Mononuclear cell (primary cell): ENCODE measurements around the gene NOX3.

GRCh38 chr6:154448540-154449308 is 61.8 kb downstream of the CNKSR3 start:
- RRBS: no CpG with 5 or more reads among the region's 10 CpGs

DNA sequence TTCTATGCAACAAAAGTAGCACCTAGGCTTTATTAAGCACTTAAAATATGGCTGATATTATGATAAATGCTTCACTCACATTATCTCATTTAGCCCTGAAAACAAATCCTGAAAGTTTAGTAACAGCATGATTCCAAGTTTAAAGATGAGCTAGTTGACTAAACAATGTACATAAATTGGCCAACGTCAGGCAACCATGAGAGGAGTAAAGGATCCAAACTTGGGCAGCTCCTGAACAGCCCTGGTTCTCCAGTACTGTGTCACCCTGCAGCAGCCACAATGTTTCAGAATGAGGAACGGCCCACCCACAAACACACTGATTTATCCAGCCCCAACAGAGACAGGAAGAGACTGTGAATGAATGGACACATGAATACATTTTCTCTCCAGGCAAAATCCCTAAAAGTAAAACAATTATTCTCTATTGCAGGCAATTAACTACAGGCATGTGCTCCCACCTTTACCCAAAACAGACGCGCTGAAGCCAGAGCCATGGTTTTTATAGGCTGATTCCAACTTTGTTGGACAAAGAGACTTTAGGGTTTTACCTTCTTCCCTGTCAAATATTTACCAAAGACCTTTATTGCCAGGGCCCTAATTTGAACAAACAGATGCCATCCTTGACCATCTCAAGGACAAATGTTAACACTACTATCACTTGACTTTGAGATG is 23.1 kb downstream of the CNKSR3 start:
- RRBS: no CpG with 5 or more reads among the region's 4 CpGs

- RRBS: 4% methylated on average over 8 of the region's 26 CpGs
These were observed 1.2 kb downstream of the CNKSR3 start for GRCh38 chr6:154509298-154509715.

GRCh38 chr6:154515595-154516387 is 5.3 kb upstream of the CNKSR3 start:
- RRBS: no CpG with 5 or more reads among the region's 7 CpGs

- RRBS: no CpG with 5 or more reads among the region's 5 CpGs
These were observed 64.8 kb downstream of the SCAF8 start for GRCh38 chr6:154797877-154798489.

DNA sequence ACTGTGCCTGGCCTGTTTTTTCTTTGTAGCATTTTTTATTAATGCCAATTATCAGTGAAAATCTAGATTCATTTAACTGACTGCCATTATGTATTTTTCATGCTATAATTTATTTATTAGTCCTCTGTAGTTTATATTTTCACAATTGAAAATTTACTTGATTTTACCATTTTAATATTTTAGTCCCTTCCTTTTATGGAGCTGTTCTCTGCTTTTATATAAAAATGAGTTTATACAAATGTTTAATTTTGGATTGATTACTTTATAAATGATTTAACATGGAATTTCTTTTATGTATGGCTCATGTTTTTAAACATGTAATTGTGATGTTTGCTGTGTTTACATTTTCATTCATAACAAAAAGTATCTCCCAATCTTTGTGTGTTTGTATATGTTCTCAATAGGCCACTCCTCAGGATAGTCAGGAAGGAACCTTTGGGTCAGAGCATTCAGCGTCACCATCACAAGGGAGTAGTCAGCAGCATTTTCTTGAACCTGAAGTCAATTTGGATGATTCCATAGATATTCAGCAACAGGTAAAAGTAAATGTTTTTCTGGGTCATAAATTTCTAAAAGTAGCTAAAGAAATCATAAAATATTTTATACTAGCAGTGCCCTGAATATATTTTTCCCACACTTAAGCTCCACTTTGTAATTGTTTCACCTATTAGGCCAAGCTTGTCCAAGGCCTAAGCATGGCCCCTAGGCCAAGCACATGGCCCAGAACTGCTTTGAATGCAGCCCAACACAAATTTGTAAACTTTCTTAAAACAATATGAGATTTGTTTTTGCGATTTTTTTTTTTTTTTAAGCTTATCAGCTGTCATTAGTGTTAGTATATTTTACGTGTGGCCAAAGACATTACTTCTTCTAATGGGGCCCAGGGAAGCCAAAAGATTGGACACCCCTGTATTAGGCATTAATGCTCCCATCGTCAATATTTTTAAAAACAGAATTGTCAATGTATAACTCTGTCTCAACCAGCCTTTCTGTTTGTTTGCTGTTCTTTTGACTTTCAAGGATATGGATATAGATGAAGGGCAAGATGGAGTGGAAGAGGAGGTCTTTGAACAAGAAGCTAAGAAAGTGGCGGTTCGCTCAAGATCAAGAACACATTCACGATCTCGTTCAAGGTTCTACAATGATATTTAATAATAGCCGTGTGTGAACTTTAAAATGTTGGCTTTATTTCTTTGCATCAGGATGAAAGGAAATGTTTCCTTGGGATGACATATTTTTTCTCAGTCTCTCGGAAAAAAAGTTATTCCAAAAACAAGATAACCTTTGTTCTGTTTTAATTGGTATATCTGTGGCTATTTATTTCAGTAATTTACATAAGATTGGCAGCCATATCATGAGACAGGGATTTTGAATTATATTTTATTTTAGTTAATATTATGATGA is 75.0 kb downstream of the SCAF8 start:
- RRBS: no CpG with 5 or more reads among the region's 10 CpGs

DNA sequence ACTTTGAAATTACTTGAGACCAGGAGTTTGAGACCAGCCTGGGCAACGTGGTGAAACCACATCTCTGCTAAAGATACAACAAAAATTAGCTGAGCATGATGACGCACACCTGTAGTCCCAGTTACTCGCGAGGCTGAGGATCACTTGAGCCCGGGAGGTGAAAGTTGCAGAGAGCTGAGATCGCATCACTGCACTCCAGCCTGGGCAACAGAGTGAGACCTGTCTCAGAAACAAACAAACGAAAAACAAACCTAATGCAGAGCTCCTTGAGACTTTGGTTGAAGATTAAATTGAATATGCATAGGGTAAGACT is 80.8 kb downstream of the SCAF8 start:
- RRBS: no CpG with 5 or more reads among the region's 7 CpGs

DNA sequence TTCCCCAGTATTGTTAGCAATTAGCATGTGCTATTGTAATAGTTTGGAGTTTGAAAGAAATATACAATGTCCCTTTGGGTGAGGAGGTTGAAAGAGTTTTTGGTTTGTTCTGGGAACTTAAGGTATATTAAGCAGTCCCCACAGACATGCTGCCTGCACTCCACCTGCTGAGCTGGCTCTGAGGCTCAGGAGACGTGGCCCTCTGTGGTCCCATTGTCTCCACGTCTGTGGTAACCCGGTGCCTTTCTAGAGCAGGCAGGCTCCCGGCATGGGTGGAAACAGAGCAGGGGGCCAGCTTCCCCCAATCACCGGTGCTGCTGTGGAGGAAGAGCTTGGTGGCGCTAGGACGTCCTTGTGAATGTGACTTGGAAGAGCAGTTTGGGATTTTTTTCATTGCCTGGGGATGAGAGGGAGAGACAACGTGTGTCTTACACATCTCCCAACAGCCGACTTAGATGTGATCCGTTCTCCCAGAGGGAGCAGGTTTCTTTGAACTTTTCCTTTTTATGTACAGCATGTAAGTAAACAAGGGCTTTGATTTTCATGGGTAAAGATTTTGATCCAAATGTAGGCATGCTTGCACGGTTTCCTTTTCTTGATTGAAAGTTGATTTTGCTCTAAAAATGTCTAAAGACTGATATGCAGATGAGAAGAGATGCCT is 47.1 kb upstream of the CLDN20 start:
- RRBS: no CpG with 5 or more reads among the region's 11 CpGs

GRCh38 chr6:155313961-155314384 is 311 bp downstream of the TFB1M start:
- RRBS: 1% methylated on average over 15 of the region's 25 CpGs

DNA sequence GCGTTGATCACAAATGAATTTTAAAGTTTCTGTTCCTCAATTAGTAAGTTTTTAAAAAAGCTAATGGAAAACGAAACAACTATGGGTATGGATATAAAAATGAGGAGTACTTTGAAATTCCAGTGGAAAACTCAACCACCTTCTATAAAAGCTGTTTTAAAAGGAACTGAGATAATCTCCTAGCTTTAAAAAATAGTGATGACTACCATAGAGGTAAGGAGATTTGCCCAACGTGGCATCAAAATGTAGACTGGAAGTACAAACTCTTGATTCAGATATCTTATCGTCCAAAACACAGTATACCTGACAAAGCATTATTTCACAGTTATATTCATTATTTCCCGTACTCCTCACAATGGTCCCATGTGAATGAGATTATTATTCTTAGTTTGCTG is 1.1 kb upstream of the TFB1M start:
- RRBS: no CpG with 5 or more reads among the region's 5 CpGs

DNA sequence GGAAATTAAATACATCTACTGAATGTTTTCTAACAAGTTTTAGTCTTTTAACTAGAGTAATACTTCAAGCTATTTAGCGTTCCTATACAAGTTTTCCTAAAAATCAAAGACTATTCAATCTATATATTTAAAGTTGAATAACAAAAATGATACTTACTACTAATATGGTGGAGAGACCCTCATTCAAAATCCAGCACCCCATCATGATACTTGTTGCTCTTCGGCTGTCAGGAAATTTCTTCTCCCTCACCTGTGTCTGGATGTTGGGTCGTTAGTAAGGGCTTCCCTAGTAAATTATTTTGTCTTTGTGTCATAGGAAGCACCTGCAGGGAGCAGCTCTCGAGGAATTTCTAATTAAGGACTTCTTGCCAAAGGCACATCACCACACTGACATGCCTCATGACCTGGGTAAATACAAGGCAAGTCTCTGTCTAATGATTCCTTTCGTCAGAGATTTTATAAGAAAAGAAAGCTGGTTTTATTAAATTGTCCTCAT is at the start of gene NOX3:
TSS of gene NOX3 (minus strand) at position 244 of the 496 bp plus-strand sequence.
- RRBS: no CpG with 5 or more reads among the region's 5 CpGs

- RRBS: no CpG with 5 or more reads among the region's 3 CpGs
These were observed 73.3 kb upstream of the NOX3 start for GRCh38 chr6:155528846-155529522.

DNA sequence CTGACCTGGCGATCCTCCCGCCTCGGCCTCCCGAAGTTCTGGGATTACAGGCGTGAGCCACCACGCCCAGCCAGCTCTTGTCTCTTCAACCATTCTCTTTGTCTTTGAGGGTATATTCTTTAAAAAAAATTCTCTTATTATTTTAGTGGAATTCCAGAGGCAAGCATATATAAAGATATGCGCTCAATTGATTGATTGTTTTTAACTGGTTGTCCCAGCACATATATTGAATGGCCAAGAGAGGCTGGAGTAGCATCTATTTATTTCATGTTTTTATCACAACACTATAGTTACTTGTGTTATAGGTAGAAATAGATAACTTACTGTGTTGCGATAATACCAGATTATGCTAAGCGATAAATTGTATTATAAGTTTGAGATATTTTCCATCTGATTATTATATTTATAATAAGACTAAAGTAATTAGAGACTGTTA is 379.3 kb upstream of the NOX3 start:
- RRBS: no CpG with 5 or more reads among the region's 9 CpGs

GRCh38 chr6:156013090-156013656 is 557.5 kb upstream of the NOX3 start:
- RRBS: no CpG with 5 or more reads among the region's 5 CpGs

GRCh38 chr6:156599793-156600851 is 177.1 kb upstream of the ARID1B start:
- RRBS: no CpG with 5 or more reads among the region's 13 CpGs

DNA sequence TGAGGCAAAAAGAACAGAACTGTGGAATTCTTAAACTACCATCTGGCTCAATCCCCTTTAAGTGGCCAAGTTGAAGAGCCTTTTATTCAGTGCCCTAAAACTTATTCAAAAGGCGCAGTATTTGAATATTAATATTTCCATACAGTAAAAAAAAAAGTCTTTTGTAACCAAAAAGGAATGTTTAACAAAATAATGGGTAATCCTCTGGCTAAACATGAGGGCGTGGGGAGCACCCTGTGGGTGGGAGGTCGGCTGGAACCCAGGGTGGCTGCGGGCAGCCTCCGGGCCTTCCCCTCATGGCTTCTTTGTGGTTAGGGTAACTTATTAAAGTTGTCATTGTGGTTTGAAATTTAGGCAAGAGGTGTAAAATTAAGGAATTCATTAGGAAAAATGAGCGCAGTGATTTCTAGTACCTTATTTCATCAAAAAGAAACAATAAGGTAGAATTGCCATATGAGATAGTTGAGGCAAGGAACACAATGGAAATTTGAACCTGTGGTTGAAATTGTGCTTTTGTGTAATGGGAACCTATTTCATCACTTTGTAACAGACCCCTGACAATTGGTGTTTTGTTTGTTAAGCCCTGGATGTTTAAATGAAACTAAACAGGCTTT is 2.7 kb upstream of the ARID1B start:
- RRBS: no CpG with 5 or more reads among the region's 6 CpGs

DNA sequence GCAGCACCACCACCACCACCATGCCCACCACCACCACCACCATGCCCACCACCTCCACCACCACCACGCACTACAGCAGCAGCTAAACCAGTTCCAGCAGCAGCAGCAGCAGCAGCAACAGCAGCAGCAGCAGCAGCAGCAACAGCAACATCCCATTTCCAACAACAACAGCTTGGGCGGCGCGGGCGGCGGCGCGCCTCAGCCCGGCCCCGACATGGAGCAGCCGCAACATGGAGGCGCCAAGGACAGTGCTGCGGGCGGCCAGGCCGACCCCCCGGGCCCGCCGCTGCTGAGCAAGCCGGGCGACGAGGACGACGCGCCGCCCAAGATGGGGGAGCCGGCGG is 969 bp downstream of the ARID1B start:
- RRBS: 2% methylated on average over 16 of the region's 27 CpGs

- RRBS: no CpG with 5 or more reads among the region's 4 CpGs
These were observed 31.9 kb downstream of the ARID1B start for GRCh38 chr6:156808930-156809563.

- RRBS: no CpG with 5 or more reads among the region's 6 CpGs
These were observed 178.6 kb downstream of the ARID1B start for GRCh38 chr6:156955664-156956301.

DNA sequence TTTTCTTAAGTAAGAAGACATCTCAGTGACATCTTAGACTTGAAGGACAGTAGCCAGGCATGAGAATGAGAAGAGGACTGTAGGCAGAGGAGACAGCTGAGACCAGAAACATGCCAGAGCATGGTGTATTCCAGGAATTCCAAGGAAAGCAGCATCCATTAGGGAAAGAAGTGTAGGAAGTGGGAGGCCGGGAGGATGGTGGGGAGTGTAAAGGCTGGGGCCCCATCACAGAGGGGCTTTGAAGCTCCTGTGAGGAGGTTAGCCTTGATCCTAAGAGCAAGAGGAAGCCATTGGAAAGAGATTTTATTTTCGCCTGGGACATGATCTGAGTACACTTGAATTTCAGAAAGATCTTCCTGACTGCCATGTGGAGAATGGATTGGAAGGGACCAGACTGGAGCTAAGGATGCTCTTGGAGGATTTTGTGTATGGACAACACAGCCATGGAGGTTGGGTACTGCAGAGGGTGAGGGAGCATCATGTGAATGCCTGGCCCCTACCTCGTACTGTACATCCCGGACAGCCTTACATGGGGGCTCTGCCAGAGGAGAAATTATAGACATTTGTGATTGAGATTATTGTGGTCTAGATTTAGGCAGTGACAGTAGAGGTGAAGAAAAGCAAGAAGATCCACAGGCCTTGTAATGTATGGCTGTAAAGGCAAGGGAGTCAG is 225.8 kb downstream of the ARID1B start:
- RRBS: no CpG with 5 or more reads among the region's 4 CpGs